ENCODE measurements around a stretch of chr1.

- RRBS, result no CpG with 5 or more reads among the region's 19 CpGs
These were observed 14.6 kb upstream of the IFI6 start for GRCh38 chr1:27686469-27687127.

GRCh38 chr1:27760890-27761597 lies 12.0 kb upstream of the STX12 start:
- RRBS, result no CpG with 5 or more reads among the region's 2 CpGs

- RRBS, result 7% methylated on average over 5 of the region's 22 CpGs
These were observed 823 bp downstream of the STX12 start for GRCh38 chr1:27773476-27774608.

DNA sequence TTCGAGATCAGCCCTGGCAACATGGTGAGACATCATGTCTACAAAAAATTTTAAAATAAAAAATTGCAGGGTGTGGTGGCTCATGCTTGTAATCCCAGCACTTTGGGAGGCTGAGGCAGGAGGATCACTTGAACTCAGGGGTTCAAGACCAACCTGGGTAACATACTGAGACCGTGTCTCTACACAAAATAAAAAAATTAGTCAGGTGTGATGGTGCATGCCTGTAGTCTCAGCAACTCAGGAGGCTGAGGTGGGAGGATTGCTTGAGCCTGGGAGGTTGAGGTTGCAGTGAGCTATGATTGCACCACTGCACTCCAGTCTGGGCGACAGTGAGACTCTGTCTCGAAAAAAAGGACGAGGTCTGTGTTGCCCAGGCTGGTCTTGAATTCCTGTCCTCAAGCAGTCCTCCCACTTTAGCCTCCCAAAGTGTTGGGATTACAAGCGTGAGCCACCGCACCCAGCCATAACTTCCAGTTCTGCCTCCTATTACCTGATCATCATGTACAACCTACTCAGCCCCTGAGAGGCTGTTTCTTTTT lies 2.2 kb downstream of the THEMIS2 start:
- RRBS, result no CpG with 5 or more reads among the region's 7 CpGs

GRCh38 chr1:27879055-27879585 lies 6.8 kb downstream of the THEMIS2 start:
- RRBS, result no CpG with 5 or more reads among the region's 8 CpGs

- RRBS, result no CpG with 5 or more reads among the region's 12 CpGs
These were observed 11.4 kb downstream of the THEMIS2 start for GRCh38 chr1:27883711-27884231.

DNA sequence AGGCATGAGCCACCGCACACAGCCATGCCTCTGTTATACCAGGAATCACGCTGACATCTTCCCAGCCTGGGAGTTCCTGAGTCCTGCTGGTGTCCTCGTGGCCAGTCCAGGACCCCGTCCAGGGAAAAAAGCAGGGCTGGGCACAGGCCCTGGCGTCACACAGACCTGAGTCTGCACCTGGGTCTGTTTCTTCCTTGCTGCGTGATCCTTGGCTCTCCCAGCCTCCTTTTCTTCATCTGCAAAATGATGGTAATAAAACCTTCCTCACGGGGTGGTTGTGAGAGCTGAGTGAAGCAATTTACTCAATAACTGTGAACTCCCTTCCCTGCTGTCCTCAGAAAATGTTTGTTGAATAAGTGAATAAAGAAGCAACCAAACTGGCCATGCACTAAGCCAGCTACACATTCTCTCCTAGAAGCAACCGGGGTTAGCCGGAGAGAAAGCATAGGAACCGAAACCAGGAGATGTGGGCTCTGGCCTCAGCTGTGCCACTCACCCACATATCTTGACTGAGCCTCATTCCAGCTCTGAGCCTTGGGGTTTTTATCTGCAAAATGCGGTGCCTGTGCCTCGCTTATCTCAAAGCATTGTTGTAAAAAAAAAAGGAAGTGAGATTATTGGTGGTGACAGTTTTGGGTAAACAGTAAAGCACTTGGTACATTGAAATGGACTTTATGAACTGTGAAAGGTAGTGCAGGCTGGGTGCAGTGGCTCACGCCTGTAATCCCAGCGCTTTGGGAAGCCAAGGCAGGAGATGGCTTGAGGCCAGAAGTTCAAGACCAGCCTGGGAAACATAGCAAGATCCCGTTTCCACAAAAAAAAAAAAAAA lies 4.0 kb downstream of the PTAFR start:
- RRBS, result no CpG with 5 or more reads among the region's 15 CpGs

GRCh38 chr1:28259067-28259434 lies 267 bp upstream of the SESN2 start:
- RRBS, result 5% methylated on average over 6 of the region's 17 CpGs

GRCh38 chr1:28417271-28418020 lies 47.9 kb downstream of the PHACTR4 start:
- RRBS, result no CpG with 5 or more reads among the region's 3 CpGs

DNA sequence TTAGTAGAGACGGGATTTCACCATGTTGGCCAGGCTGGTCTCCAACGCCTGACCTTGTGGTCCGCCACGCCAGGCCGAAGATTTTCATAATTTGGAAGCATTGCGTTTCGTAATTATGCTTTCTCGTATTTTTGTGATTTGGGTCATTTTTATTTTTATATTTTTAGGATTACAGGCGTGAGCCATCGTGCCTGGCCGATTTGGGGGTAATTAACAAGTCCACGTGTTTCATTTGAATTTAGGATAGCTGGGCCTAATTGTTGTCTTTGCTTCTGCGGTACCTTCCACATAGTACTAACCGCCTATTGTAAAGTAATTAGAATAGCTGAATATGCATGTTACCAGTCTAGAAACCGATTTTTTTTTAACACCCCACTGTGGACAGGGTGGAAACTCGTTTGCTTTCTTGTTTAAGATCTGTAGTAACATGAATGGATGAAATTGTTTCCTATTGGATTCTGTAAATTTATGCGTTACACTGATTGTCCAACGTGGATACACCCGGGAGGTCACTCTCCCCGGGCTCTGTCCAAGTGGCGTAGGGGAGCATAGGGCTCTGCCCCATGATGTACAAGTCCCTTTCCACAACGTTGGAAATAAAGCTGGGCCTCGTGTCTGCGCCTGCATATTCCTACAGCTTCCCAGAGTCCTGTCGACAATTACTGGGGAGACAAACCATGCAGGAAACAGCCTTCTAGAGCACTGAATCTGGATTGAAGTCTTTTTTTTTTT lies 1.2 kb downstream of the RCC1 start:
- RRBS, result no CpG with 5 or more reads among the region's 25 CpGs

GRCh38 chr1:28644030-28644583 lies 1.2 kb upstream of the TAF12 start:
- RRBS, result no CpG with 5 or more reads among the region's 6 CpGs

DNA sequence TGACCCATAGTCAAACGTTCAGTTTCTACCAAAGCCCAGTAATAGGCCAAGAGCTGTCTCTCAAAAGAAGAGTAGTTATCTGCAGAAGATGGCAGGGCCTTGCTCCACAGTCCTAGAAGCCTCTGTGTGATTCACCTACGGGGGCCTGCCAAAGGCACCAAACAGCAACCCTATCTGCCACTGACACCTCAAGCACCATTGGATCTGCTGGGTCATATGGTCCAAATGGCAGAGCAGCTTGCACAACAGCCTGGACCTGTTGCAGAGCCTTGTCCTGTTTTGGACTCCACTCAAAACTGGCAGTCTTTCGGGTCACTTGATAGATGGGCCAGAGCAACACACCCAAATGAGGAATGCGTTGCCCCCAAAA lies 12.7 kb upstream of the GMEB1 start:
- RRBS, result no CpG with 5 or more reads among the region's 4 CpGs

GRCh38 chr1:28748271-28748811 lies 11.6 kb downstream of the YTHDF2 start:
- RRBS, result no CpG with 5 or more reads among the region's 2 CpGs

- RRBS, result 4% methylated on average over 25 of the region's 43 CpGs
These were observed 27.6 kb upstream of the EPB41 start for GRCh38 chr1:28886635-28887310.

GRCh38 chr1:29154543-29155304 lies 27.0 kb downstream of the SRSF4 start:
- RRBS, result no CpG with 5 or more reads among the region's 9 CpGs

- RRBS, result no CpG with 5 or more reads among the region's 6 CpGs
These were observed 16.1 kb downstream of the SRSF4 start for GRCh38 chr1:29165430-29166227.

- RRBS, result no CpG with 5 or more reads among the region's 7 CpGs
These were observed 599.6 kb downstream of the PTPRU start for GRCh38 chr1:29835938-29836324.

DNA sequence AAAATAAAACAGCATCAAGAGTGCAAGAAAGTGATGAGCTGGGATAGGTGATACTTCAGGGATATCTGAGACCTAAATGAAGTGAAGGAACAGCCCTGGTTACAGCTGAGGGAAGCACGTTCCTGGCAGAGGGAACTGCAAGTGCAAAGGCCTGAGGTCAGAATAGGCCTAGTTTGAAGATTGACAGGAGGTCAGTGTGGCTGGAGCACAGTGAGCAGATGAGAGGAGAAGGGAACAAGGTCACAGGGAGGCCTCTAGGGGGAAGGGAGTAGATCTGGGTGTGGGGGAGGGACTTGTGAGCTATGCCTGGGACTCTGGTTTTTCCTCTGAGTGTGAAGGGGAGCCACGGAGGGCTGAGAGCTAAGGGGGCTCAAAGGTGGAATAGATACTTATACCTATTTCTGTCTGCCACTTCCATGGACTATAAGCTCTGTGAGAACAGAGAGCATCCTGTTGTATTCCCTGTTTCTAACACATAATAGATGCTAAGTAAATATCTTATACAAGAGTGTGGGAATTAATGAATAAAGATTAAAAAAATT lies 736.4 kb downstream of the MATN1 start:
- RRBS, result no CpG with 5 or more reads among the region's 2 CpGs

DNA sequence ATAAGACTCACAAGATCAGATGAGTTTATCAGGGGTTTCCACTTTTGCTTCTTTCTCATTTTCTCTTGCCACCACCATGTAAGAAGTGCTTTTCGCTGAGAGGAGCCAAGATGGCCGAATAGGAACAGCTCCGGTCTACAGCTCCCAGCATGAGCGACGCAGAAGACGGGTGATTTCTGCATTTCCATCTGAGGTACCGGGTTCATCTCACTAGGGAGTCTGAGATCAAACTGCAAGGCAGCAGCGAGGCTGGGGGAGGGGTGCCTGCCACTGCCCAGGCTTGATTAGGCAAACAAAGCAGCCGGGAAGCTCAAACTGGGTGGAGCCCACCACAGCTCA lies 285.1 kb downstream of the MATN1 start:
- RRBS, result 57% methylated on average over 1 of the region's 9 CpGs

DNA sequence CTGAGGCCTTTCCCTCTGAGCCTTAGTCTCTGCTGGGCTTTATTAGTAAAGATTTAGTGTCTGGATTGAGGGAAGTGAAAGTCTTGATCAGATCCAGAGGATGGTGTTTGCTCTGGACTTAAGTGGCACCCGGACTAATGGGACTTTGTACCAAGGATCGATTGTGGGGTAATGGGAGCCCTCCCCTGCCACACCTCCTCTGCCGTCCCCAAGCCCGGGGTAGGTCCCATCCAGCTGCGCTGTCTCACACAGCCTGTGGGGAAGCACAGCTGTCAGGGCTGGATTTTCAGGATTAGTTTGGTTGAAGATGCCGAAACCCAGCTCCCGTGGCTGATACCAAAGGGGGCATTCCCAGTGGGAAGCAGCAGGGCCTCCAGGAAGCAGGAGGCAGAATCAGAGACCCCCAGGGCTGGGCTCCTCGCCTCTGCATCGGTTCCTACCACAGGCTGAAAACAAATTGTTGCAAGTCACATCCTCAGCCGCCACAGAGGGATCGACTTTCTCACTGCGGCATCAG lies 59.8 kb downstream of the MATN1 start:
- RRBS, result 36% methylated on average over 4 of the region's 12 CpGs

All from islet of Langerhans (tissue), 1 donor.